Bronchus (tissue), 1 donor: ENCODE results near the genes MSN, OPHN1, STARD8 and OTUD6A.

- PRO-cap = bidirectional peak, plus-strand start at chrX:65667654, minus-strand start at chrX:65667511
Measured at GRCh38 chrX:65667259-65668188, at the start of gene MSN. TSS of gene MSN (plus strand) at chrX:65667654.

GRCh38 chrX:66013502-66014049, 26.3 kb downstream of the VSIG4 start:
- PRO-cap = no peak

- PRO-cap = no peak
Measured at GRCh38 chrX:66258025-66258602, 94.1 kb downstream of the HEPH start.

DNA sequence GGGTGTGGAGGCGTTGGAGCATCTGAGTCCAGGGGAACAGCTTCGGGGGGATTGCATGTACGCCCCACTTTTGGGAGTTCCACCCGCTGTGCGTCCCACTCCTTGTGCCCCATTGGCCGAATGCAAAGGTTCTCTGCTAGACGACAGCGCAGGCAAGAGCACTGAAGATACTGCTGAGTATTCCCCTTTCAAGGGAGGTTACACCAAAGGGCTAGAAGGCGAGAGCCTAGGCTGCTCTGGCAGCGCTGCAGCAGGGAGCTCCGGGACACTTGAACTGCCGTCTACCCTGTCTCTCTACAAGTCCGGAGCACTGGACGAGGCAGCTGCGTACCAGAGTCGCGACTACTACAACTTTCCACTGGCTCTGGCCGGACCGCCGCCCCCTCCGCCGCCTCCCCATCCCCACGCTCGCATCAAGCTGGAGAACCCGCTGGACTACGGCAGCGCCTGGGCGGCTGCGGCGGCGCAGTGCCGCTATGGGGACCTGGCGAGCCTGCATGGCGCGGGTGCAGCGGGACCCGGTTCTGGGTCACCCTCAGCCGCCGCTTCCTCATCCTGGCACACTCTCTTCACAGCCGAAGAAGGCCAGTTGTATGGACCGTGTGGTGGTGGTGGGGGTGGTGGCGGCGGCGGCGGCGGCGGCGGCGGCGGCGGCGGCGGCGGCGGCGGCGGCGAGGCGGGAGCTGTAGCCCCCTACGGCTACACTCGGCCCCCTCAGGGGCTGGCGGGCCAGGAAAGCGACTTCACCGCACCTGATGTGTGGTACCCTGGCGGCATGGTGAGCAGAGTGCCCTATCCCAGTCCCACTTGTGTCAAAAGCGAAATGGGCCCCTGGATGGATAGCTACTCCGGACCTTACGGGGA, 2.3 kb downstream of the AR start:
- PRO-cap = no peak

- PRO-cap = no peak
Measured at GRCh38 chrX:67563444-67564052, 19.7 kb downstream of the AR start.

DNA sequence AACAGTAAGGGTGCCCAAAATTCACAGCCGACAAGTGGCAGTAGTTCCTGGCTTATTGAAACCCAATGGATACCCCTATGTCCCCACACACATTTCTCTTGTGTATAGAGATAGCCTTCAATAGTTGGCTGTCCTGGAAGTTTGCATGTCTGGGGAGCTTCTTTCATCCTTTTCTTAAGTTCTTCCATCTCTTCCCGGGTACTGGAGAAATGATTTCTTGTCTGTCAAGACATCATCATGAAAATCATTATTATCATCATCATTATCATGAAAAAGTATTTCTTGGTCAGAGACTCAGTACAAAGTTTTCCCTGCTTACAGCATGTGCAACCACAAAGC, 223.3 kb downstream of the OPHN1 start:
- PRO-cap = no peak

DNA sequence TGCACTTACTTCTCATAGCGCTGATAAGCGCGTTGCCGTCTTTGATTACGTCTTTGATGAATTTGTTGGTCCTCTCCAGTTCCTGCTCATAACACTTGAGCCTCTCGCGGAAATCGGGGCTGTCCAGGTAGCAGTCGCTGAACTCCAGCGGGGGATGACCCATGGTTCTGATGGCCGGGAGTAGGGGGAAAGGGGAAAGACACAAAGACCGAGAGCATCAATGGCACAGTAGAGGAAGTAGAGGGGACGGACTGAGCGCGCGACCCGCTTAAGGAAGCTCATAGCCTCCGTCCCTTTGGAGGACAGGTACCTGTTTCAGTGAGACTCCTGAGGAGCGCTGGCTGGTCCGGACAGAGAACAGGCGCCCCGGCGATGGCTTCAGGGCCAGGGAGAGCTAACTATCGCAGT, 433 bp downstream of the OPHN1 start:
- PRO-cap = no peak

GRCh38 chrX:68433266-68434280, at the start of gene OPHN1:
TSS of gene OPHN1 (minus strand) at chrX:68433495.
- PRO-cap = bidirectional peak, plus-strand start at chrX:68433570, minus-strand start at chrX:68433517; bidirectional peak, plus-strand start at chrX:68433634, minus-strand start at chrX:68433617; bidirectional peak, plus-strand start at chrX:68433768, minus-strand start at chrX:68433832; bidirectional peak, plus-strand start at chrX:68433973, minus-strand start at chrX:68433879

DNA sequence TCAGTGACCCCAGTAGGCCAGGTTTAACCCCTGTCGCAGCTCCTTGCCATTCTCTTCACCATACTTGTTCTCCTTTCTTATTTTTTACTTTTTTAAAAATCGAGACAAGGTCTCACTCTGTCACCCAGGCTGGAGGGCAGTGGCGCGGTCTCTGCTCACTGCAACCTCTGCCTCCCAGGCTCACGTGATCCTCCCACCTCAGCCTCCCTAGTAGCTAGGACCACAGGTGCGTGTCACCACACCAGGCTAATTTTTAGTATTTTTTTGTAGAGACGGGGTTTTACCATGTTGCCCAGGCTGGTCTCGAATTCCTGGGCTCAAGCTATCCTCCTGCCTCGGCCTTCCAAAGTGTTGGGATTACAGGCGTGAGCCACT, 691 bp downstream of the YIPF6 start:
- PRO-cap = no peak

GRCh38 chrX:68533934-68534745, 35.3 kb downstream of the YIPF6 start:
- PRO-cap = no peak

GRCh38 chrX:68647464-68648143, at the start of gene STARD8:
TSS of gene STARD8 (plus strand) at chrX:68647666.
- PRO-cap = unidirectional peak, plus-strand start at chrX:68647677

- PRO-cap = no peak
Measured at GRCh38 chrX:68794548-68794703, 34.4 kb upstream of the EFNB1 start.

DNA sequence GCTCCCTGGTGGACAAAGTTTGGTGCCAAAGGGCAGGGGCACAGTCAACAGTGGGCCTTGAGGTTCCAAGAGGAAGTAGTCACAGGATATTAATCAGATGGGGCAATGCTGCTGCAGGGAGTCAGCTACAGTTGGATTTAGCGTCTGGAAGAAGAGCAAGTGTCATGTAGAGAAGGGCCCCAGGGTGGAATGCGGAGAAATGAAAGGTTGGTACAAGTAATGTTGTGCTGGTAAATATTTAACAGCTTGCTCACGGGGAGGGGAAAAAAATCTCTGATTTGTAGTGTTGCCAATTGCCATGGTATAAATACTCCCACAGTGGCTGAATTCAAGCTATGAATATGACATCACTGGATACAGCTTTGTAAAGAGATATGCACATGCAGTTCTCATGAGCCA, 139.3 kb downstream of the PJA1 start:
- PRO-cap = no peak

DNA sequence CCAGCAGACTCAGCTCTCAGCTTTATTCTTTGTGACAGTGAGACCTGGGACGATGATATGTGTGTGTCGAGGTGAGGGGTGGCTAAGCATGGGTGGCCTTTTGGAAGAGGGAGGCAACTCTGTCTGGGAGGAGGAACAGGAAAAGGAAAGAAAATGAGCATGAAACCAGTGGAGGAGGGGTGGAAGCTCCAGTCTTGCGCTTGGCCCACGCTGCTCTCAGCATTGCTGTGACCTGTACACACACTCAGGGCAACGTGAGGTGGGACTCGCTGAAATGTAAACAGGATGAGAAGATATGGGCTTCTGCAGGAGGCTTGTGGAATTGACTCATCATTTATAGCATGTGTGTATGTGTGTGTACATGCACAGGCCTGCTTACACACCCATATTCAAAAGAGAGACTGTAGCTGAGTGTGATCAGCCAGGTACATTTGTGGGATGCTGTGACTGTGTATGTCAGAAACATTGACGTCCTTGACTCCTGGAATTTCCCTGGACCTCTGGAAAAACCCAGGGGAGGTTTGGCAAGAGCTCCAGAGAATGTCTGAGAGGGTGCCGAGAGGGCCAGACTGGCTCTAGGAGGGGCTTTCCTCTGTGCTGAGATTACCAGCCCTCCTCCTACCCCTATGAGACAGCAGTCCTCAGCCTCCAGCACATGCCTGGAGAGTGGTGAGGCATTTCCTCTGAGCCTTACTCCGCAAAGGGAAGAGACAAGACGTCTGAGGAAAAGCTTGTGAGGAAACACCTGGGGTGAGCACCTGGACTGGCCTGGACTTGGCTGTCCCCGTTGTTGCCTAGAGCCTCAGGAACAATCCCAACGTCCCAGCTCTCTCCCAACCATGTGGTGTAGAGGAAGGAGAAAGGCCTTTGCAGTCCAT, 137.7 kb downstream of the PJA1 start:
- PRO-cap = no peak

DNA sequence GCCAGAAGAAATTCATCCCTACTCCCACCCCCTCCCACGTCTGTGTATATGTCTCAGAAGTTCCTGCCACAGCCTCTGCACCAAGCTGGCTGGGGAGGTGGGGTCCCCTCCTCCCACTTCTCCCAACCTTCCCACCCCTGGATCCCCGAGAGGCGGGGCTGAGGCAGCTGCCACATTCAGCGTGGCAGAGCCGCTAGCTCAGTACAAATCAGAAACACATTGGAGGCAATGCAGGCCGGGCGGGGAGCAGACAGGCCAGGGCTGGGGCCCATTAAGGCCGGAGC, 22.5 kb downstream of the PJA1 start:
- PRO-cap = no peak

GRCh38 chrX:70062113-70062256, 272 bp upstream of the OTUD6A start:
- PRO-cap = no peak

DNA sequence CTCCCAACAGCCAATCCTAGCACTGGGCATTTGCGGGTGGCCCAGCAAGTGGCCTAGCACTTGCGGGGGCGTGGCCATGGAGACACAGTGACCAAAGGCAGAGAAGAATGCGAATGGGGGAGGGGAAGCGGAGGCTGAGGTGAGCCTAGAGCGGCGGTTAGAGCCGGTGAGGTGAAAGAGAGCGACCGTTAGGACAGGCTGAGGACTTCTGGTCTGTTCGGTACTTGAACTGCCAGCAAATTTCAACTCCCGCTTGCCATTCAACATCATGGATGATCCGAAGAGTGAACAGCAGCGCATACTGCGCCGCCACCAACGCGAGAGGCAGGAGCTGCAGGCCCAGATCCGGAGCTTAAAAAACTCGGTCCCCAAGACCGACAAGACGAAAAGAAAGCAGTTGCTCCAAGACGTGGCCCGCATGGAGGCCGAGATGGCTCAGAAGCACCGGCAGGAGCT, at the start of gene OTUD6A:
TSS of gene OTUD6A (plus strand) at position 201 of the 456 bp plus-strand sequence.
- PRO-cap = no peak

DNA sequence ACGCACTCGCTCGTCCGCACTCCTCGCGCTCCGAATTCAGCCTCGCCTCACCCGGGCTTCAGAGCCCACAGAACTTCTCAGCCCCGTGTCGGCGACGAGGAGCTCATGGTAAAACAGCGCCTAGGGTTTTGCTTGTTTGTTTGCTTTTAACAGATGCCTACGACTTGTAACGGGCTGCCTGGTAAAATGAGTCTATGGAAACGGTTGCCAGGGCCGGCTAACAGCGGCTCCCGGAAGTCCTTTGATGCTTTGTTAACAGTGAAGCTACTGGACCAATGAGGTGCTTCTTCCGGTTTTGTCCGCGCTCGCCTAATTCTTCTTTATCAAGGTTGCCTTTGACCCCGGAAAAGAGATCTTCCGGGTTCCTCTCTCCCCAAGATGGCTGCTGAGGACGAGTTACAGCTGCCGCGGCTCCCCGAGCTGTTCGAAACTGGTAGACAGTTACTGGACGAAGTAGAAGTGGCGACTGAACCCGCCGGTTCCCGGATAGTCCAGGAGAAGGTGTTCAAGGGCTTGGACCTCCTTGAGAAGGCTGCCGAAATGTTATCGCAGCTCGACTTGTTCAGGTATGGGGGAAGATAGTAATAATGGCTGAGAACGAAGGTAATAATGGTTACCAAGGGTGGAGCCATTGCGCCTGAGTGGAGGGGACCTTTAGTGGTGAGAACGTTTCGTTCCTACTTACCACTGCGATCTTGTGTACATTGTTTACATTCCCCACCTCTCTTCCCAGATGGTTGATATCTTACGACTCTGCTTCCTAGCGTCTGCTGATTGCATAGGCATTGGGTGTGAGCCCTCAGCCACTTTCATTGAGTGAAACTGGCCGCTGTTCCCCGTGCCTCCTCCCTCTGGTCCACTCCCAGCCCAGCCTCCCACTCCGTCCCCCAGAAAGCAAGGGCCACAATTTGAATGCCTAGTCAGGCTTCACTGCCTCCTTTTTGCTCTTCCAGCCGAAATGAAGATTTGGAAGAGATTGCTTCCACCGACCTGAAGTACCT, 623 bp downstream of the IGBP1 start:
- PRO-cap = bidirectional peak, plus-strand start at position 379 of the sequence, minus-strand start at position 243 of the sequence

DNA sequence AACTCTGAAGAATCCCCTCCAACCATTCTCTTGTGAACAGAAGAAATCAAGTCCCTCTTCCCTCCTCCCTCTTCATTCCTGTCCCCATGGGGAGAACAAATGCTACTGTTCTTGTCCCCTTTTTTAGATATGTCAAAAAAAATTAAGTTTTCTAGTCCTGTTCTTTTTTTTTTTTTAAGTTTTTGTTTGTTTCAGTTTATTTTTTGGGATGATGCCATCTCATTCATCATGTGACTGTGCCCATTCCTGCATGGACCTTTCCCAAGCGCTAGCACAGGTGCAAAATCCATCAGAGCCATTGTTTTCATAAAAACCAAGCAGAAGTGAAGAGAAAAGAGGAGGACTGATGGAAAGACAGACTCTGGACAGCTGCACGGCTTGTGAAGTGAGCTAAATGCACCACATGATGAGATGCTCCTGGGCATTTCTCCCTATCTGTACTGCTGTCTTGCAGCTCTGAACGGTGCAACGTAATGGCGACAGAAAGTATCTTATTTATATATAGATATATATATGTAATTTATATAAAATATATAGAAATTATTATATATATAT, 57.7 kb downstream of the DLG3 start:
- PRO-cap = no peak

DNA sequence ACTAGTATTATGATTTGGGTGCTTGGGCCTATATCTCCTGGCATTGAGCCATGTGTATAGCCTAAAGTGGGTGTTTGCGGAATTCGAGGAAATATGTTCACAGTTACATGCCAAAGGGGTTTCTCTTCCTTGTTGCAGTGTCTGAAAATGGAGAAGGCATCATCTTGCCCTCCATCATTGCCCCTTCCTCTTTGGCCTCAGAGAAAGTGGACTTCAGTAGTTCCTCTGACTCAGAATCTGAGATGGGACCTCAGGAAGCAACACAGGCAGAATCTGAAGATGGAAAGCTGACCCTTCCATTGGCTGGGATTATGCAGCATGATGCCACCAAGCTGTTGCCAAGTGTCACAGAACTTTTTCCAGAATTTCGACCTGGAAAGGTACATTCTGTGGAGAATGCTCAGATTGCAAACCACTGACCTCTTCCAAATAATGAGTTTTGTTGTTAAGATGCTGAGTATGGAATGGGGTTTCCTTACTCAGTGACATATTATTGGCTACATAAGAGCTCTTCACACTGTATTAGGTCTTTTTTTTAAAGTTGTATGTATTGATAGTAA, 10.7 kb downstream of the TAF1 start:
- PRO-cap = no peak